Type B pancreatic cell (in vitro differentiated cells): ENCODE measurements around a stretch of chr3.

DNA sequence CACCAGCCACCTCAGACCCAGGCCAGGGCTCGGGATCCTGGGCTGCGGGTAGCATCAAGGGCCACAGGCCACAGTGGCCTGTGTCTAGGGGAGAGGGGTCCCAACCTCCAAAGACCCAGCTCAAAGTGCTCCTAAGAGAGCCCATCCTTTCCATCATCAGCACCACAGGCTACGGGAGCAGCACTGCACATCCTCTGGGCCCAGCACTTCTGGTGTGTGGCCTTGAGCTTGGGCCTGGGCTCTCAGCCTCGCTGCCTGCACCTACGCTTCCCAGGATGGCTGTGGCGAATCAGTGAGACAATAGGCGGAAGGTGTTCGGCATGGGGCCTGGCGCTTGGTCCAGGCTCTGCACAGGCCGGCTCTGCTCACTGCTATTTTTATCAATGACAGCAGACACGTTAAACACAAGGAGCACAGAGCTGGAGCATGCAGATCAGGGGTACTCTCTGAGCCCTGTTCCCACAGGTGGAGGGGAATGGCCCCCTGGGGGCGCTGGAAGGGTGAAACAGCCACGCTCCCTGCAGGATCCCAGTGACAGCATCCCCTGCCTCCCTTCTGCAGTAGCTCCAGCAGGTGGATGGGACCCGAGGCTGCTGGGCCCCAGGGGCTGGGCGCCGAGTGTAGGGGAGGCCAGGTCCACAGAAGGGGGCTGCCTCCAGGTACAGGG lies 89.9 kb upstream of the RPL32 start:
- PRO-cap: no peak

GRCh38 chr3:12954780-12955480 lies 113.6 kb upstream of the RPL32 start:
- PRO-cap: no peak

- PRO-cap: no peak
These were observed 111.6 kb downstream of the IQSEC1 start for GRCh38 chr3:12961475-12962145.

- PRO-cap: no peak
These were observed 97.2 kb downstream of the IQSEC1 start for GRCh38 chr3:12976034-12976421.

DNA sequence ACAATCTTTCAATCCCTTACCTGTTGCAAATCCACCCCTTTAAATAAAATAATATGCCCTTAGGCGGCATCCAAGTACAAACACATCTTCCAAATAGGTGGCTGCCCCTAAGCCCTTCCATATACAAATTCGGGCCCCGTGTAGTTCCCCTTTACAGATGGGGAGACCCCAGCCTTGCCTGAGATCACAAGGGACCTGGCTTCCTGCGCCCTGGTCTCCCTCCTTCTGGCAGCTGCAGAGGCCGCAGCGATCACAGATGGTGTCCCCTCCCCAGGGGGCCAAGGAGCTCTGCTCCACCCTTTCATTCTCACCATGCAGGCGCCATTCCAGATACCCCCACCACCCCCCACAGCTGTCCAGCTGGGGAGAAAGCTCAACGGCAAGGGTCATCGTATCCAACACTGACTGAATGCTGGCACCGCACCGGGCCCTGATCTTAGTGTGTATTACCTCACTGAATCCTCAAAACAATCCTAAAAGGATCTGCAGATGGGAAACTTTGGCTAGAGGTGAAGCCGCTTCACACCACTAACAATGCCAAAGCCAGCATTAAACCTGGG lies 52.1 kb downstream of the IQSEC1 start:
- PRO-cap: no peak

DNA sequence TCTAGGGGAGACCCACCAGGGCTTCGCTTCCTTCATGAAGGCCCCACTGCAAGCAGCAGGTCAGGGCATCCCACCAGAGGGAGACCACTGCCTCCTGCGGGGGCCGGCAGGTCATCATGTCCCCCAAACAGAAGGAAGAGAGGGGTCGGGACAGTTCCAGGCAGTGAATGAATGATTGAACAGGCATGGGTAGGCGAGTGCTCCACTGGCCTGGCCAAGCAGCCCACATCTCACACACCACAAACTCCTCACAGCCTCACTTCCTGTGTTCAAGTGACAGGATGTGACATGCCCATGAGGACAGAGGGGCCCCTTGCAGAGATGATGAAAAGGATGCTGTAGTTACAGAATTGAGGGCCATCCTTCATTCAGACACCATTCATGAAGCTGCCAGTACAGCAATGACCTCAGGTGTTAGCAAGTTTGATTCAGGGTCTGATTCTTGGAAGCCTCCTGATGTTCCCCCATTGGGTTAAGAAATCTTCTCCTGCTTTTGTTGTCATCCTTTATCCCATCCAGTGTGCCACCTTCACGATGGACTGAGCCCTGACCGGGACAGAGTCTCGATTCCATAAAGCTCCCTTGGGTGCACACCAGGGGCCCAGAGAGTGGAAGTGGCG lies 3.7 kb downstream of the IQSEC1 start:
- PRO-cap: no peak

- PRO-cap: no peak
These were observed 10.8 kb upstream of the IQSEC1 start for GRCh38 chr3:13083984-13084435.

- PRO-cap: no peak
These were observed 14.8 kb upstream of the IQSEC1 start for GRCh38 chr3:13087816-13088648.

- PRO-cap: no peak
These were observed 37.7 kb upstream of the IQSEC1 start for GRCh38 chr3:13110604-13111639.

- PRO-cap: no peak
These were observed 1.3 kb downstream of the NUP210 start for GRCh38 chr3:13418972-13419098.

DNA sequence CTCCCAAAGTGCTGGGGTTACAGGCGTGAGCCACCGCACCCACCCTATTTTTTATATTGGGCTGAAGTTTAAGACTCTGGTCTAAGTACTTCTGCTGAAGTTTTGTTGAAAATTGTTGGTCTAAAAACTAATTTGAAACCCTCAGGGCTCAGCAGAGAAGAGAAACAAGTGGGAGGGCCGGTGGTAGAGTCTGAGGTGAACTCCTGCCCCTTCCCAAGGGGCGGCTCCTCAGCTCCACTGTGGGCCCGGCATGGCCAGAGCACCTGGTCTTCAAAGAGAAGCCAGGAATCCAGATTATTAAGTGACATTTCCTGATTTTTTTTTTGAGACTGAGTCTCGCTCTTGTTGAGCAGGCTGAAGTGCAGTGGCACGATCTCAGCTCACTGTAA lies 4.1 kb downstream of the HDAC11 start:
- PRO-cap: no peak

DNA sequence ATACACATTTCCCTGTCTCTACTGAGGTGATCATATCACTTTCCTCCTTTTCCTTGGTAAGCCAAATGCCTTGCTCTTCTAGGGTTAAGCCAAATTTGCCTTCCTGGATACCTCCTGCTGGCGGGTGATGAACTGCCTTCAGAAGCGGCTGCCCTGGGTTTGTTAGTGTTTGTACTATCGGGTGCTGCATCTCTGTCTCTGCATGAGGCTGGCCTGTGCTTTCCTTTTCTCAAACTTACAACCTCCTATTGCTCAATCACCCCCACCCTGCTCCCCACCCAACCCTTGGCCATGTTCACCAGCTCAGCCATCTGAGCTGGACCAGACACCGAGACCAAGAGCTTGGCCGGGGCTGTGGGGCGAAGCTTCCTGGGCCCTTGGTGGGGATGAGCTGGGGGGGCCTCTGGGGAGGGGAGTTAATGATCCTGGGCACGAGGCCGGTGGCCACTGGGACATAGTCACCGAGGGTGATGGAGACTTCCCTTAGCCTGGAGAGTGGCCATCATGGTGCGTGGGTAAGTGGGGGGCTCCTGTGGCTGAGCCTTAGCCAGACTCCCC lies 16.8 kb upstream of the FBLN2 start:
- PRO-cap: no peak

- PRO-cap: no peak
These were observed 88.5 kb downstream of the FBLN2 start for GRCh38 chr3:13637347-13637941.

DNA sequence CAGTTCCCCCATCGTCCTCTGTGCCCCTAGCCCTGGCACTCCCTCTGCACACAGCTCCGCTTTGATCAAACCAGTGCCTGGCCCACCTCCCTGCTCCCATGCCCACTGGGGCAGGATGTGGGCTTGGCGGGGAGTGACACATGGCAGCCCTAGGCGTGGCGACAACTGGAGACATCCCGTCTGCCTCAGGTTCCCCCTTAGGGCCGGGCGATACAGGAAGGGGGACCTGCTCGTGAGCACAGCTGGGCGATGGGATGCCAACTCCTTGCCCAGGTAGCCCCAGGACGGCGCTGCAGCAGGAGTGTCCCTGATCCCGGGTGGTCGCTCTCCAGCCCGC lies 105.9 kb downstream of the FBLN2 start:
- PRO-cap: no peak

DNA sequence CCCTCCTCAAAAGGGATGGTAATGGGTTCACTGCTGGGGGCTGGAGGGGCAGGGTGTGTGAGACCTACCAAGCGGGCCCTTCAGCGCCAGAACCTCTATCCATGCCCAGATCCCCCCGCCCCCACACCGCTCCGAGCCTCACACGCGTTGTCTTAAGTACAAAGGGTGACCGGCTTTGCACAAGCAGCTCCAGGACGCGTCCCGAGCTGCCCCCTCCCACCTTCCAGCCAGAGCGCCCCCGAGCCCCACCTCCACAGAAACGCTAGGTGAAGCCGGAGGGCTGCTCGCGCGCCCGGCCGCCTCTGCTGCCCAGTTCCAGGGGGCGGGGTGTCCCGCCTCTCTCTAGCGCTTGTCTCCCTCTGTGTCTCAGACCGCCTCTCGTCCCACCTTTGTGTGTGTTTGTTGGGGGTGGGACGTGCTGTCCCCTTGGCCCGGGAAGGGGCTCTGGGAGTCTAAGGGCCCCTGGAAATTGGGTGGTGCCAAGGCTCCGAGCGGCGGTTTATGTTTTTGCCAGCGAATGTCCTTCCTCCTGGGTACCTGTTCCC lies 1.1 kb downstream of the WNT7A start:
- PRO-cap: no peak

GRCh38 chr3:13934826-13935237 lies 55.0 kb upstream of the WNT7A start:
- PRO-cap: no peak

DNA sequence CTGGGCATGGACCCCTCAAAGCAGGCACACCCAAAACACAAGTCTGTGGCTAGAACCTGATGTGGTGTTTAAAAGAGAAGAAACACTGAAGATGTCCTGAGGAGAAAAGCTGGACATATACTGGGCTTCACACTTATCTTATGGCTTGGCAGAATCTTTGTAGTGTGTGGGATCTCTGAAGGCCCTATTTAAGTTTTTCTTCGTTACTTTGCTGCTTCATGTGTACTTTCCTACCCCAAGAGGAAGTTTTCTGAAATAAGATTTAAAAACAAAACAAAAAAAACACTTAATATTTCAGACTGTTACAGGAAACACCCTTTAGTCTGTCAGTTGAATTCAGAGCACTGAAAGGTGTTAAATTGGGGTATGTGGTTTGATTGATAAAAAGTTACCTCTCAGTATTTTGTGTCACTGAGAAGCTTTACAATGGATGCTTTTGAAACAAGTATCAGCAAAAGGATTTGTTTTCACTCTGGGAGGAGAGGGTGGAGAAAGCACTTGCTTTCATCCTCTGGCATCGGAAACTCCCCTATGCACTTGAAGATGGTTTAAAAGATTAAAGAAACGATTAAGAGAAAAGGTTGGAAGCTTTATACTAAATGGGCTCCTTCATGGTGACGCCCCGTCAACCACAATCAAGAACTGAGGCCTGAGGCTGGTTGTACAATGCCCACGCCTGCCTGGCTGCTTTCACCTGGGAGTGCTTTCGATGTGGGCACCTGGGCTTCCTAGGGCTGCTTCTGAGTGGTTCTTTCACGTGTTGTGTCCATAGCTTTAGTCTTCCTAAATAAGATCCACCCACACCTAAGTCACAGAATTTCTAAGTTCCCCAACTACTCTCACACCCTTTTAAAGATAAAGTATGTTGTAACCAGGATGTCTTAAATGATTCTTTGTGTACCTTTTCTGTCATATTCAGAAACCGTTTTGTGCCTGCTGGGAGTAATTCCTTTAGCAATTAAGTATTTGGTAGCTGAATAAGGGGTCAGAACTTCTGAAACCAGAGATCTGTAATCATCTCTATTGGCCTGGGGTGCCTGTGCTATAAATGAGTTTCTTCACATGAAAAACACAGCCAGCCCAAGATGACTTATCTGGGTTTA lies 17.8 kb downstream of the TMEM43 start:
- PRO-cap: no peak

DNA sequence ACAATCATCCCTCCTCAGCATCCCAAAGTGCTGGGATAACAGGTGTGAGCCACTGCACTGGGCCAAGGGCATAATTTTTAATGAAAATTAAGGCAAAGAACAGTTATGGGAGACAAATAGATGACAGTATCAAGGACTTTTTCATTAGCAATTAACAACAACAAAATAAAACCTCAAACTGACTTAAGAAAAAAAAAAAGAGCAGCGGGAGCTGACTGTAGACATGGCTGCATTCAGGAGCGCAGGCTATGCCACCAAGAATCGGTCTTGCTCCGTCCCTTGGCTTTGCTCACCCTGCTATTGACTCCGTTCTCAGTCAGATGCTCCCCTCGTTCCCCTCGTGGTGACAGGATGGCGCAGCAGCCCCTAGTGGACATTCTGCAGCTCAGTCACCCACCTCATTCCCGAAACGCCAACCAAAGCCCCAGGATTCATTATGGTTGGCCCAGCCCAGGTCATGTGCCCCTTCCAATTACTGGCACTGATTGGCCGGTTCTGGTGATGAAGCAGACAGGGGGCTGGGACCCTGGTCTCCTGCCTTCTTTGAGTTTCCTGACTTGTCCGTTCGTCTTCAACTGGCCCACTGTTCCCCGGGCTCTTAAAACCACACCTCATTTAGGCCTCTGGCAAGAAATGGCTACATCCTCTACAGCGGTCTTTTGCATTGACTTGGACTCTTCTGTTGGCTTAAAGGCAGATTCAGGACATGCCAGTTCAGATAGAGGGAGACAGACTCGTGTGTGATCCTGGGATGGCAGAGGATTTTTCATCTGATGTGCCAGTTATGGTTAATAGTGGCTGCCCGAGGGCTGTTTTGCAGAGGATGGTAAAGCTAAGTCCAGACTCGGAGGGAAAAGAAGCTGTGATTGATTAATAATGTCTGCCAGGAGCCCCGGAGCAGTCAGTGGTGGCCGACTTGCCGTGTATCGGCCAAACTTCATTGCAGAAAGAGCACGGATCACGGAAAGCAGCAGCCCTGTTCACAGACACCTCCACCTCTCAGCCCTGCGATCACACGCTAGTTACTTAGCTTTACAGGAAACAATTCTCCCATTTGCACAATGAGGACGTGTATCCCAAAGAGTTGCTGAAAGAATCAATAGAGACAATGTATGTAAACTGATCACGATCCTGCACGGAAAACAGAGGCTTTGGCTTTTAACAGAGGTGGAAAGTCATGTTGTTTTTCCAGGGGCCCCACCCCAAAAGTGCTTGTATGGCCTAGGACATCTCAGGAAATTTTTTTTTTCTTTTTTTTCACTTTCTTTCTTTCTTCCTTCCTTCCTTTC lies 37.8 kb downstream of the LSM3 start:
- PRO-cap: no peak

DNA sequence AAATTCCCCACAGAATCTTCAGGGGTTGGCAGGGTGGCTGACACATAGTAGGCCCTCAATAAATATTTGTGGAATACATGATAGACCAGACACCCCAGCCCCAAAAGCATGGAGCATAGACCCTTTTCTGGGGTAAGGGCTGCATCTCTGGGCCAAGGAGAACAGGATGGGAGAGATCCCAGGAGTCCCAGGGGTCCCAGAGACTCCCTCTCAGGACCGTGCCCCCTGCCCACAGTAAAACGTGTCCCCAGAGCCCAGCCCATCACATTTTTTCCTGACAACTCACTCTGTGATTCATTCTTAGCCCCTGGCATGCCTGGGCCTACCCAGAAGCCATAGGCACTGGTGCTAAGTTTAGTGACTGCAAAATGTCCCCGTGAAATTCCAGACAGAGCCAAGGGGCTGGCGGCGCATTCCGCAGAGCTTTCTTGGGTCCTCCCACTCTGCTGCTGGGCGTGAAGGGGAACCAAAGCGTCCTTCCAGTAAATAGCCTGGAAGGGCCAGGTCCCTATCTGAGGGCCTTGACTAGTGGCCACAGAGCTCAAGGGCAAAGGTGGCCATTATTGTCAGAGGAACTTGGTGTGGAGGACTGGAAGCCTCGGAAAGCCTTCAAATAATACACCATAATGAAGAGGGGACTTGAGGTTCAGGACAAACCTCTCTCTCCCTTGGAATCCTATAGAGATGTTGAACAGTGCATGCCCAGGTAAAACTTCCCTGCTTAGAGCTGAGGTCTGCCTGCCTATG lies 77.8 kb upstream of the SLC6A6 start:
- PRO-cap: no peak

DNA sequence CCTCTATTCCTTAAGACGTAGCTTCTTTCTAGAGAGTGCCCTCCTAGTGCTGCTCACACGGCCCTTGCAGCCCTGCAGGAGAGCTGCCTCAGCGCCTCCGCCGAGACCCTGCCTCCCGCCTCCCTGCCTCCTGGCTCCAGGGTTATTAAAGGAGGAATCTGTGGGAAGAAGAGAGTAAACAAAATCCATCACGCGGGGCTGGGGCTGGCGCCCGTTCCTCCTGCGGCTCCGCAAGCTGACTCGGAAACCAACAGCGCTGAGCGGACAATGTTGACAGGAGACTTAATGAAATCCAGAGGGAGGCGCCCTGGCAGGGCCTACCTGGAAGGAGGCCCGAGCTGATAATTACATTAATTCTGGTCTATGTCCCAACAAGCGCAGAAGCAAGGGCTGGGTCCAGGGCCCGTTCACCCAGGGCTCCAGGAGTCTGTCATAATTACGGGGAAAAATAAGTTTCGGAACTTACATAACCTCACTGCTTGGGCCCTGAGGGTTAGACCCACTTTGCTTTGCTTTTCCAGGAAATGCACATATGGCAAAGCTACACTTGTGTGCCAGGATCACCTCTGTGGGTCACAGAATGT lies 43.9 kb upstream of the SLC6A6 start:
- PRO-cap: no peak